Placental epithelial cell (primary cell): ENCODE results near the gene GSE1.

- CAGE, long polyA plus RNA, result no peak
Measured at GRCh38 chr16:85370325-85371563, 242.4 kb upstream of the GSE1 start.

DNA sequence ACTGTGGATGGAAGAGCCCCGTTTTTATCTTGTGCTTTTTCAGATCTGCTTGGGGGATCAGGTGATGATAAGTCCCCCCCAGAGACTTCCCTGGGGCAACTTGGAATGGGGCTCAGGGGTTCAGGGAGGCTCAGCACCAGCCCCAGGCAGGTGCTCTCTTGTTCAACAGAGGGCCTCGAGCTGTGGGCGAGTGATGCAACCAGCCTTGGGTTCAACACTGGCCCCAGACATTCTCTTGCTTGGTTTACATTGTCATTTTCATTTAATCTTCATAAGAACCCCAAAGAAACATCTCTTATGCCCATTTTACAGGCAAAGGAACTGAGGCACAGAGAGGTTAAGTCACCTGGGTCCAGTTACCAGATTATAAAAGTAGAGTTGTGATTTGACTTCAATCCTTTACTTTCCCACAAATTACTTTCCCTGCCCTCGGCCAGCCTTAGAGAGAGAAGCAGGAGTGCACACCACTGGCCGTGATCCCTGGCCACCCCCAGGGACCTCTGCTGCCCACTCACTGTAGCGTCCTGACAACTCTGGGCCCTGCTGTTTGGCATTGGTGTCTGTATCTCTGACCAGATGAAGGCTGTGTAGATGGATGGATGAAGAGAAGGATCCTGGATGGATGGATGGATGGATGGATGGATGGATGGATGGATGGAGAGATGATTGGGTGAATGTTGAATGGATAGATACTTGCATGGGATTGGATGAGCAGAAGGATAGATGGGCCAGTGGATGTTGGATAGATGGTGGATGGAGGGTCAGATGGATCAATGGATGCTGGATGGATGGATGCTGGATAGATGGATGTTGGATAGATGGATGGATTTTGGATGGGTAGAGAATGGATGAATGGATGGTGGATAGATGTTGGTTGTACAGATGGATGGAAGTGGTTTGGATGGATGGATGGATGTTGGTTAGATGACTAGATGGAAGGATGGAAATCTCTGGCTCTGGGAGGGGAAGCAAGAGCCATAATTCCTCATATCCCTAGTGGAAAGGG, 179.8 kb upstream of the GSE1 start:
- CAGE, long polyA plus RNA, result no peak

DNA sequence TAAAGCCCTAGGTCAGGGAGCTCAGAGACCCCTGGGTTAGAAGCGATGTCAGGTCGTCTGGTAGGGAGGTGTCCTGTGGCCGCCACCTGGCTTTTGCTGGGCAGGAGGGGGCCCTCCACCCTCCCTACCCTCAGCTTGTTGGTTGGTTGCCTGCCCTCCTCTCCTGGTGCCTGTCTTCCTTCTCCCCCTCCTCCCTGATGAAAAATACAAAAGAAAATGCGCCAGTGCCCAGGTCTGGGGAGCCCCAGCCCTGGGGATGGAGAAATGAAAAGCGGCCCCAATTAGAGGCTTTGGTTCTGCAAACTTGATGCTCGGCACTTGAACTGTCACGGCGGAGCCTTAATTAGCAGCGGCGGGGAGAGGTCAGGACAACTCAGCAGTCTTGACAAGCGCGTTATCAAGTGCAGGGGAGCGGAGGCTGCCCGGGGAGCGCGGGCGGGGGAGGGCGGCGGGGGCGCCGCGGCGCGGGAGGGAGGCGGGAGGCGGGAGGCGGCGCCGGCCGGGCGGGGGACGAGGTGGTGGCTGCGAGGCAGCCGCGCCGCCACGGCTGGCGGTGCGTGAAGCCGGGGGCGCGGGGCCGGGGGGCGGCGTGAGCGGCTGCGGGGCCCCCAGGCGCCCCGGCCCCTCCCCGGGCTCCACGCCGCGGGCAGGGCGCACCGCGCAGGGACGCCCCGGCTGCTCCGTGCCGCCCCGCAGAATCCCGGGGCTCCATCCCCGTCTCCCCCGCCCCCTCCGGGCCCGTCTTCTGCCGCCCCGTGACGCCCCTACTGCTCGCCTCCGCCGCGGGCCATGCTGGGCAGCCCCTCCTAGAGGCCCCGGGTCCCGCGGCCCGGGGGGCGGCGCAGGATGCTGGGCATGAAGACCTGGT, 150.7 kb upstream of the GSE1 start:
- CAGE, long polyA plus RNA, result no peak

GRCh38 chr16:85480728-85481131, 132.4 kb upstream of the GSE1 start:
- CAGE, long polyA plus RNA, result no peak

- CAGE, long polyA plus RNA, result no peak
Measured at GRCh38 chr16:85491938-85492827, 120.9 kb upstream of the GSE1 start.

GRCh38 chr16:85552857-85553262, 60.3 kb upstream of the GSE1 start:
- CAGE, long polyA plus RNA, result no peak

DNA sequence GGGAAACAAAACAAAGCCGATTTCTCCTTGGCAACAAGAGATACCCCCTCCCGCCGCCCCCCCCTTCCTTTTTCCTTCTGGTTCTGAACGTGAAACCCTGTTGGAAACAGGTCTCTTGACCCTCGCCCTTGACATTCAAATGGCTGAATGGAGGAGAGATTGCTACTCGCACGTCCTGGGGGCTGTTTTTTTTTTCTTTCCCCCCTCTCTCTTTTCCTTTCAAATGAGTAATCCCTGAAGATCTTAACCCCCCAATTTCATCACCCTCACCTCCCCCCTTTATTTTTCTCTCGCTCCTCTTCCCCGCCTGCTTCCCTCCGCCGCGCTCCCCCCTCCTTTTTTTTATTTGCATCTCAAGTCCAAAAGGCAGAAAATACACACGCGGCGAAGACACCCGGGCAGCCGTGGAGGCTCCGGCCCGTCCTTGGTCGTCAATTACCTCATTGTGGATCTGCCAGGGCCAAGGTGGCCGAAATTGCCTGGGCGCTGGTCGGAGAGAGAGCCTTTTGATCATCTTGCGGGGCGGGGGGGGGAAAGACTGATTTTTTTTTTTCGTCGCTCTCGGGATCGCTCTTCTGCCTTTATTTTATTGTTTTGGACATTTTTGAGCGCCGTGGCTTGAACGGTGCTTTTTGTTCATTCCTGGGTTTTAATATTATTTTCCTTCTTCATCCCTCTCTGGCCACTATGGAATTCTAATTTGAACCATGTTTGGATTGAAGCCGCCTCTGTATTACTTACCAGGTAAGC, 57.3 kb upstream of the GSE1 start:
- CAGE, long polyA plus RNA, result no peak

GRCh38 chr16:85557448-85557915, 55.6 kb upstream of the GSE1 start:
- CAGE, long polyA plus RNA, result no peak

DNA sequence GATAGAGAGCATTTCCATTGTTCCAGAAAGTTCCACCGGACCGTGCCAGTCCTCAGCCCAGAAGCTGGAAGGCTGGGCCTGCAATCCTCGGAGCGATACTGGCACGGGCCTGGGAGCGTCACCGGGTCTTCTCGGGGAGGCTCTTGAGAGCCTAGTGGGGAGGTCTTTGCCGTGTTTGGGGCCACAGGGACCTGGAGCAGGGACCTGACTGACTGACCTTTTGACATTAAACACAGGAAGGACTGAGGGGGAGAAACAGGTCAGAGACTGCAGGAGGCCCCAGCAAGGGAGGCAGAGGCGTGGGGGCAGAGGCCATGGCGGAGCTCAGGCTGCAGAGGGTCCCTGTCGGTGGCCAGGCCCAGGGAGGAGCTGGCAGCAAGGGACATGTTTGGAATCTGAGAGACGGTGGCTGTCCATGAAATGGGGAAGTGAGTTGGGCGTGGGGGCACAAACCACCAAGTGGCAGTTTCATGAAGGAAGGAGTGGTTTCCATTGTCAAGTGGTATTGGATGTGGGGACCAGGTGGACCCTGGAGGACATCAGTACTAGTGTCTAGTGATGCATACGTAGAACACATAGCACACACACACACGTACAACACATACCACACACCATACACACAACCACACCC, 41.6 kb upstream of the GSE1 start:
- CAGE, long polyA plus RNA, result no peak

GRCh38 chr16:85573878-85574769, 39.0 kb upstream of the GSE1 start:
- CAGE, long polyA plus RNA, result no peak

GRCh38 chr16:85582321-85582800, 30.8 kb upstream of the GSE1 start:
- CAGE, long polyA plus RNA, result no peak

DNA sequence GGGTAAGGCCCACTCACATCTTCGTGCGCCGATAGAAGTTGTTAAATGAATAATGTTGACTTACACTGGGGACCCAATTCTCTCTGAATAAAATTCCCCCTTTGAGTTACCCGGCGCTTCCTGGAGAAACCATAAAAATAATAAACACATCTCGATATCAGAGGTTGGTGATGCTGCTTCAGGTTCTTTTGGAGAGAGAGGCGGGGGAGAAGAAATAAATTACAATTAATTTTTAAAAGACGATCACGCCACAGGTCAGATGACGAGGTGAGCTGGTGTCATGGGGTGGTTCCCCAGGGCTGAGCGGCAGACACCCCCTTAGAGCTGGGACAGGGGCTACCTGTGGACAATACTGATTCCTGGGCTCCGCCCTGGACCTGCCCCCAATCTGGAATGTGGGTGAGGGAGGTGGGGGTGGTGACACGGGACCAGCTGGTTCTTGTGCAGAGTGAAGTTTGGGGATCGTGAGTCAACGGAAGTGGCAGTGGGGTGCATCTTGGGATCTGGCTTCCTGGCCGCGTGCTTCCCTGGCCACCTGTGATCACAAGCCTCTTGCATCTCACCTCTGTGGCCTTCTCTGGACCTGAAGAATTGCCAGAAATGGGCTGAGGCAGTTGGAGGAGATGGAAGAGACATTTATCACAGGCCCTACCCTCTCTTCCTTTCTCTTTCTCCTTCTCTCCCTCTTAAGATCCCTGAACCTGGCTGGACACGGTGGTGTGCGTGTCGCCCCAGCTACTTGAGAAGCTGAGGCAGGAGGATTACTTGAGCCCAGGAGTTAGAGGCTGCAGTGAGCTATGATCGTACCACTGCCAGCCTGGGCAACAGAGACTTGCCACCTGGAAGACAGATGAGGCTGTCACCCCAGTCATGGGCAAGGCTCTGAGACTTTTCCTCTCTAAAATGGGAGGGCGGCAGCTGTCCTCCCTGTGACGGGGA, 13.8 kb upstream of the GSE1 start:
- CAGE, long polyA plus RNA, result no peak

DNA sequence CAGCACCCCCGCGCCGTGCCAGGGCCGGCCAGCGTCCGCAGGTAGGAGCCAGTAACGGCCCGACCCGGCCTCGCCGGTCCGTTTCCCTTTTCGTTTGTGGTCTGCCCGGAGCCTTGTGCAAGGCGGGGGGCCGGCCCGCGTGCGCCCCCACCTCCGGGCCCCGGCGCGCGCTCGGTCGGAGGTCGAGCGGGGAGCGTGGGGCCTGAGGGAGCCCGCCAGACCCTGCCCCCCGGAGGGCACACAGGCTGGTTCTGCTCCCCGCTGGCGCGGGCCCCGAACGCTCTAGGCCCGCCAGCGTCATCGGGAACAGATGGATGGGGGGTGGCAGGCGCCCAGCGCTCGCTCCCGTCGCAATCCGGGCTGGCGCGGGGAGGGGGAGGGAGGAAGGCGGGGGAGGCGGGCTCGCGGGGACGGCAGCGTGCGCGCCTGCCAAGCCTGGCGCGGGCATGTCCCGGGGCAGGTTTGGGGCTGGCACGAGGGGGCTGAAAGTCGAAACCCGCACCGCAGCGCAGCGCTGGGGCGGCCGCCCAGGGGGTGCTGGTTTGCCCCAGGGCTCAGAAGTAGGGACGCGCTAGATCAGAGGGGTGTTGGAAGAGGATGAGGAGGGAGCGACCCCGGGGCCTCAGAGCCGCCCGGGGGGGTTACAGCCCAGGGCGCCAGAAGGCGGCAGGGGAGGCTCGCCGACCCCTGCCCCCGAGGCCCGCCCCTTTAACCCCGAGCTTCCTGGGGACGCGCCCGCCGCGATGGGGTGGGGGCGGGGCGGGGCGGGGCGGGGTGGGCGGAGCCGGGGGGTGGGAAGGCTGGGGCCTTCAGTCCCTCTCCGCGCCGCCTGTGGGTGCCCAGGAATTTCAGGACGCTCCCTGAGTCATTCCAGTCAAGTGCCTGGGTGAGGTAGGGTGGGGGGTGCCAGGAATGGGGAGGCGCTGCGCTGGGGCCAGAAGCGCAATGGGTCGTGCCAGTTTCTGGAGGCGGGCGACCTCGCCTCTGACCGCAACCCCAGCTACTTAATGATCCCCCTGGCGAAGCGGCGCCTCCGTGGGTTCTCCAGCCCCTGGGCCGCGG, 1.3 kb upstream of the GSE1 start:
- CAGE, long polyA plus RNA, result no peak

GRCh38 chr16:85612553-85613672, at the start of gene GSE1:
Gene GSE1 (plus strand): TSS chr16:85613322.
- CAGE, long polyA plus RNA, result no peak

GRCh38 chr16:85617908-85618829, 5.0 kb downstream of the GSE1 start:
- CAGE, long polyA plus RNA, result no peak

GRCh38 chr16:85622161-85622760, 9.1 kb downstream of the GSE1 start:
- CAGE, long polyA plus RNA, result no peak

- CAGE, long polyA plus RNA, result no peak
Measured at GRCh38 chr16:85661891-85662458, 26.8 kb downstream of the GINS2 start.

DNA sequence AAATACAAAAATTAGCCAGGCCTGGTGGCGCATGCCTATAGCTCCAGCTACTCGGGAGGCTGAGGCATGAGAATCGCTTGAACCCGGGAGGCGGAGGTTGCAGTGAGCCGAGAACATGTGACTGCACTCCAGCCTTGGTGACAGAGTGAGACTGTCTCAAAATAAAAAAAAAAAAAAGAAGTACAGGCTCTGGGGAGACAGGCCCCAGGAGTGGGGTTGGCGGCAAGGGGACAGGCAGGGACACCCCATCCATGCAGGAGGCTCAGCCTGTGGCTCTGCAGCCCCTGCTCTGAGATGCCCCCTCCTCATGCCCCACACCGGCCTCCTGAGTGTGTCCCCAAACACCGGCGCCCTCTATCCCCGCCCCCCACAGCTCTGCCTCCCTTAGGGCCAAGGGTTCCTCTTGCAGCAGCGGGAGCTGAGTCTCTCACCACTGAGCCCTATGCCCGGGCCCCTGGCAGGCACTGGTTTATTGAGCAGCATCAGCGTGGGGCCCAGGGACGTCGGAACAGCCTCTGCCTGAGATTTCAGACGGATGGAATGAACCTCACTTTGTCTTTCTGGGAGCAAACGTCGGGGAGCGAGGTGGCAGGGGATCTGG, 4.9 kb upstream of the C16orf74 start:
- CAGE, long polyA plus RNA, result no peak

GRCh38 chr16:85778775-85779273, 20.5 kb downstream of the EMC8 start:
- CAGE, long polyA plus RNA, result no peak

- CAGE, long polyA plus RNA, result no peak
Measured at GRCh38 chr16:85801612-85802344, 2.3 kb downstream of the COX4I1 start.